ENCODE results near the genes HDHD2 and SMAD2.

GRCh38 chr18:44507377-44508339 is 173.0 kb upstream of the SETBP1 start:
- PRO-cap, 6 experiments: no peak in any of the 6 experiments
- RAMPAGE, long total RNA, 2 experiments: no peak in any of the 2 experiments
- RRBS: no CpG with 5 or more reads among the region's 7 CpGs

GRCh38 chr18:44731851-44732484 is 51.3 kb downstream of the SETBP1 start:
- PRO-cap, 6 experiments: no peak in any of the 6 experiments
- RAMPAGE, long total RNA, 2 experiments: no peak in any of the 2 experiments
- RRBS: no CpG with 5 or more reads among the region's 10 CpGs

GRCh38 chr18:44743891-44745240 is 63.7 kb downstream of the SETBP1 start:
- PRO-cap, 6 experiments: no peak in any of the 6 experiments
- RAMPAGE, long total RNA, 2 experiments: no peak in any of the 2 experiments
- RRBS: 35% methylated on average over 16 of the region's 55 CpGs

- PRO-cap, 6 experiments: no peak in any of the 6 experiments
- RAMPAGE, long total RNA, 2 experiments: no peak in any of the 2 experiments
- RRBS: no CpG with 5 or more reads among the region's 8 CpGs
These were observed 78.6 kb downstream of the SETBP1 start for GRCh38 chr18:44759098-44759859.

- PRO-cap, 6 experiments: no peak in any of the 6 experiments
- RAMPAGE, long total RNA, 2 experiments: no peak in any of the 2 experiments
- RRBS: no CpG with 5 or more reads among the region's 4 CpGs
These were observed 297.0 kb downstream of the SETBP1 start for GRCh38 chr18:44977595-44978159.

DNA sequence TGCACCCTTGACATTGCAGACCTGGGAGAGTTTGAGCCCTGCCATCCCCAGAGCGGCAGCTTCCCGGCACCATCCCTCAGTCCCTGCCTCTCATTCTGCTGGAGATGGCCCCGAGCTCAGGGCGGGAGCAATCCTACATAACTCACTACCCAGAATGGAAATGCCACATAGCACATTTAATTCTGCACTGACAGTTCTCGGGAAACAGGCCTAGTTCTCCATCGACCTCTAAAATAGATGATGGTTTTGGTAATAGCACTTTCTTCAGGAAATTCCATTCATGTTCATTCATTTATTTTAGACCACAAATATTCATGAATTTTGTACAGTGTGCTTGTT is 92.9 kb upstream of the SLC14A2 start:
- PRO-cap, 6 experiments: no peak in any of the 6 experiments
- RAMPAGE, long total RNA, 2 experiments: no peak in any of the 2 experiments
- RRBS: 90% methylated on average over 2 of the region's 6 CpGs

GRCh38 chr18:45802630-45802863 is 22.9 kb upstream of the SIGLEC15 start:
- PRO-cap, 6 experiments: no peak in any of the 6 experiments
- RAMPAGE, long total RNA, 2 experiments: no peak in any of the 2 experiments

DNA sequence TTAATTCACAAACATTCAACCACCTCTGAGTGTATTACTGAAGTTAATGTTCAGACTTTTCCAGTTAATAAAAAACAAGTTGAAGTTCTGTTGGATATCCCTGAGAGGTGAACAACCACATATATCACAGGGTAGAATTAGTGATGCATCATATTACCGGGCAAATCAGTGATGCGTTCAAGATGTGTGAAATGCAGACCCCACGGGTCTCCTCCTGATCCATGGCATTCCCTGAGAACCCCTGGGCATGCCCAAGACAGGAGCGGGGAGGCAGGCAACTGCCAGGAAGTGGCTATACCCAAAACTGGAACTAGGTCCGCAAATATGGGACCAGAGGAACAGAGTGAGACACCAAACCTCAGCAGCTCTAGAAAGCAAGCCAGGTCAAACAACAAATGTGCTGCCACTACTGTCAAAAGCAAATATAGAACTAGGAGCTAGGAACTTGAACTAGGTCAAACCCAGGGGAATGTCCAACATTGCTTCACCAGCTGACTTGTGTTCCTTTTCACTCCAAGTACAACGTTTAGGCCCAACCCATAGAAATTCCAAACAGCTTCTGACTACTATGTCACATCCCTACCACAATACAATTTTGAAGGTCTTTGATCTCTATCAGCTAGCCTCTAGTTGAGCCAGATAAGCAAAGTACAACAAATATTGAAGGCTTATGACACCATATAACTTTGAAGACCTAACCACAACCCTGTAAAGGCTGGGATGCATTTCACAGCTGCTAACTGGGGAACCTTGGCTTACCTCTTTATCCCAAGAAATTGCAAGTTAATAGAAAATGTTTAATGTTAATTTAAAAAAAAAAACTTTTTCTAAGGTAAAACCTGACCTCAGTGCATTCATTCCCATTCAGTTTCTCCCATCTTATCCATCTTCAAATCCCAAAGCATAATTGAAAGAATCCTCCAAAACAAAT is 20.0 kb downstream of the PSTPIP2 start:
- PRO-cap, 6 experiments: no peak in any of the 6 experiments
- RAMPAGE, long total RNA, 2 experiments: no peak in any of the 2 experiments
- RRBS: no CpG with 5 or more reads among the region's 6 CpGs

GRCh38 chr18:46096721-46097067 is 1.4 kb downstream of the ATP5F1A start:
- PRO-cap, 6 experiments: peak in 1 of 6 experiments; most common plus-strand start chr18:46096898 (in 1)
- RAMPAGE, long total RNA, 2 experiments: no peak in any of the 2 experiments
- RRBS: no CpG with 5 or more reads among the region's 14 CpGs

GRCh38 chr18:46152245-46152732 is 21.5 kb upstream of the C18orf25 start:
- PRO-cap, 6 experiments: no peak in any of the 6 experiments
- RAMPAGE, long total RNA, 2 experiments: no peak in any of the 2 experiments
- RRBS: no CpG with 5 or more reads among the region's 8 CpGs

- PRO-cap, 6 experiments: no peak in any of the 6 experiments
- RAMPAGE, long total RNA, 2 experiments: no peak in any of the 2 experiments
- RRBS: no CpG with 5 or more reads among the region's 3 CpGs
These were observed 15.4 kb upstream of the C18orf25 start for GRCh38 chr18:46158414-46158842.

- PRO-cap, 6 experiments: no peak in any of the 6 experiments
- RAMPAGE, long total RNA, 2 experiments: no peak in any of the 2 experiments
- RRBS: no CpG with 5 or more reads among the region's 6 CpGs
These were observed 88.7 kb downstream of the RNF165 start for GRCh38 chr18:46422487-46422976.

DNA sequence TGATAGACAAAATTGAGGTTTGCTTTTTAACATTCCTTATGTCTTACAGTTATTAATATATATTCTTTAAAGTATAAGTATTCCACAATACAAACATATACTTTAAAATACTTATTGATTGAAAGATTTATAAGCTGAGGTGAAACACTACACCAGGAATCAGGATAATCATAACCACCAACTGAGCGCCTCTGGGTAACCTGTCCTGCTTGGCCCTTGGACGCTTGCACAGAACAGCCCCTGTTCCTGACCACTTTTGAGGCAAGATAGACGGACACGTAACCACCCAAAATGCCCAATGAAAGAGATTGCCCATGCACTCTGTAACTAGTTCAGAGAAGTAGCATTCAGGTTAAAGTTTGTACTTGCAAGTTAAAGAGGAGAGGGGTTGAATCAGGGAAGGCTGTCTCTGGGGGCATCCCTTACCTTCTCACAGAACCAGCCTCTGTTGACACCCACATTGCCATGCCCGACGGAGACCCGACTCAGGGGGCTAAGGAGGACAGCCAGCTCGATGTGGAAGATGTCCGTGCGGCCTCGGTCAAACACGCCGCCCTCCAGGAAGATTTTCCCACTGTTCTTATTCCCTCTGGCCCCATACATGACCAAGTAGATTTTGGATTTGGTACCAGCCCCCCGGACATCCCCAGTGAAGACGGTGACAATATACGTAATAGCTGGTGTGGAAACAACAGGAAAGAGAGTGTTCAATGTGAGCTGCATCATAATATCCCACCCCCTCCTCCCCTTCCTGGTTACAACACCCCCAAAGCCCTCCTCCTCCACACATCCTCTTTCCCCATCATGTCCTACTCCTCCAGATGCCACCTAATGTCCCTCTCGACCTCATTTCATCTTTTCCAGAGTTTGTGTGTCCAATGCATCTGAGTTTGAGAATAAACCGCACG is 56.0 kb downstream of the LOXHD1 start:
- PRO-cap, 6 experiments: no peak in any of the 6 experiments
- RAMPAGE, long total RNA, 2 experiments: no peak in any of the 2 experiments
- RRBS: no CpG with 5 or more reads among the region's 19 CpGs

- PRO-cap, 6 experiments: no peak in any of the 6 experiments
- RAMPAGE, long total RNA, 2 experiments: no peak in any of the 2 experiments
- RRBS: no CpG with 5 or more reads among the region's 2 CpGs
These were observed 49.1 kb upstream of the ST8SIA5 start for GRCh38 chr18:46805912-46806439.

DNA sequence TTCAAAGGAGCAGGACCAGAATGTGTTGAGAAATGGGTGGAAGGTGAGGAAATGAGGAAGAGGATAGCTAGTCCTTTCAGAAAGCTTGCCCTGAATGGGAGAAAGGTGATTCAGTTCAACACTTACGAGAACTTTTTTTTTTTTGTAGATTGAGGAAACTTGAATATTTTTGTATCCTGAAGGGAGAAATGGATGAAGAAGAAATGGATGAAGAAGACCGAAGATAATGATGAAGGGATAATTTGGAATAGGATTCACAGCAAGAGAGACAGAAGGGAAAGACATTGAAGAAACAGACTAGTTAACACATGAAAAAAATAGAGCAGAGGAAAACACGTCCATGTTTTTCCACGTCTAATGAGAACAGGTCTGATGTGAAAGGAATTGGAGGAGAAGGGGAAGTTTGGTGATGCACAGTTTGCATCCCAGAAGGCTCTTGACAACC is 28.5 kb downstream of the KATNAL2 start:
- PRO-cap, 6 experiments: no peak in any of the 6 experiments
- RAMPAGE, long total RNA, 2 experiments: no peak in any of the 2 experiments
- RRBS: no CpG with 5 or more reads among the region's 4 CpGs

- PRO-cap, 6 experiments: peak in 6 of 6 experiments; most common plus-strand start chr18:47150198 (in 5); most common minus-strand start chr18:47150500 (in 6)
- RAMPAGE, long total RNA, 2 experiments: no peak in any of the 2 experiments
- RRBS: under 1% methylated on average over 22 of the region's 82 CpGs
These were observed at the start of gene HDHD2 for GRCh38 chr18:47150006-47151186. HDHD2 (minus strand) TSS chr18:47150500.

- PRO-cap, 6 experiments: no peak in any of the 6 experiments
- RAMPAGE, long total RNA, 2 experiments: no peak in any of the 2 experiments
- RRBS: no CpG with 5 or more reads among the region's 6 CpGs
These were observed 213.8 kb downstream of the SMAD2 start for GRCh38 chr18:47716598-47717166.

GRCh38 chr18:47756360-47756787 is 174.1 kb downstream of the SMAD2 start:
- PRO-cap, 6 experiments: no peak in any of the 6 experiments
- RAMPAGE, long total RNA, 2 experiments: no peak in any of the 2 experiments
- RRBS: no CpG with 5 or more reads among the region's 9 CpGs

DNA sequence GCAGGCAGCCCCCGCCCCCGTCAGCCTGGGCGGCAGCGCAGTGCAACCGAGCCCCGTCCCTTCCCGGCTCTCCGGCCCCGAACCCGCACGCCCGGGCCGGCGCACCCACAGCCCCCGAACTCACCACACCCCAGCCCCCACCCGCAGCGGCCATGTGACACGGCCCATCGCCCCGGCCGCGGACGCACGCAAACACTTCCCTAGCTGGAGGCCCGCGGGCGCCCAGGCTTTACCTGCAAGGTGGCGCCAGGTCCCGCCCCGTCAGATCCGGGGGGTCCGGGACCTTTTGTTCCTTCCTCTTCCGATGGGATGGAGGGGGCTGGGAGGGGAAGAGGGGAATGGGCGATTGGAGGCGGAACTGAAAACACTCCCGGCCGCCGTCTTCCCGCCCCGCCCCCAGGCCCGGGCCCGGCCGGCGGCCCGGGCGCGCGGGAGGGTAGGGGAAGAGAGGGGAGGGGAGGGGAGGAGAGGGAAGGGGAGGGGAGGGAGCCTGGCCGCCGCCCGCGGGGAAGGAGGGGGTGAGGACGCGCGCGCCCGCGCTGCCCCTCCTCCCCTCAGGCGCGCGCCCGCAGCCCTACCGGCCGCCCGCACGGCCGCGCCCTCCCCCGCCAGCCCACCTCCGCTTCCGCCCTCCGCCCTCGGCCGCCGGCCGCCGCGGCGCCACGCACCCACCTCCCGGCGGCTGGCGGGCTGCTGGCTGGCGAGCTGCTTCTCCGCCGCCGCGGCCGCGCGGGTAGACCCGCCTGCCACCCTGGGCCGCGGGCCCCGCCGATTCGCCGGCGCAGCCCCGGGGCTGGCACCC is at the start of gene SMAD2:
TSS of gene SMAD2 (minus strand) at position 532 of the 802 bp plus-strand sequence.
- PRO-cap, 6 experiments: peak in 6 of 6 experiments; most common plus-strand start position 195 of the sequence (in 5); most common minus-strand start position 122 of the sequence (in 5)
- RAMPAGE, long total RNA, 2 experiments: start-site peak on the minus strand in 2 of 2 experiments, centred at positions 283 to 733 of the sequence, 43 to 551 reads per replicate
- RRBS: 1% methylated on average over 45 of the region's 100 CpGs

DNA sequence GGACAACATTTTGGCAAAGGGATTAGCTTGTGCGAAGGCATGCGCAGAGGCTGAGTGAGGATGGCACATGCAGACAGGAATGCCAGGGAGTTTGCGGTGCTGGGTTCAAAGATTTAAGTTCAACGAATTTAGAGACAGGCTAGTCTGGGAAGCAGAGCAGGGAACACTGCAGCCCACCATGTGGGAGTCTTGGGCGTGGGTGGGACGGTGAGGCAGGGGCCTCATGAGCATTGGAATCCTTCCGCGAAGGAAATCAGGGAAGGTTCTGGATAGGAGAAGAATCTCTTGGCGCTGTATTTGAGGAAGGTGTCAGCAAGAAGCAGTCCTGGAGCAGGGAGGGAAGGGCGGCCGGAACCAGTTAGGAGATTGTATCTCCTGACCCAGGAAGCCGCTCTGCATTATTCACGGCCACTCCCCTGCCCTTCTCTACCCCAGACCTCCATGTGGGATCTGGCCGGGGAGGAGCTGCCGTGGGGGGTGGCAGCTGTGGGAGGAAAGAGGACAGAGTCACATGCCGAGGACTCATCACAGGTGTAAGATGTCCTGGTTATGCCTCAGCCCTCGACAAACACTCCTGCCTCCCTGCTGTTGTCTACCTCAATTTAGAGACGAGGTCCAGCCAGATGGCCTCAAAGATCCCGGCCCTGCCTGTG is 123.6 kb upstream of the SMAD2 start:
- PRO-cap, 6 experiments: no peak in any of the 6 experiments
- RAMPAGE, long total RNA, 2 experiments: no peak in any of the 2 experiments
- RRBS: 10% methylated on average over 1 of the region's 19 CpGs